Bronchus fibroblast of lung (primary cell): Measurements from ENCODE around the gene SERPINI2.

DNA sequence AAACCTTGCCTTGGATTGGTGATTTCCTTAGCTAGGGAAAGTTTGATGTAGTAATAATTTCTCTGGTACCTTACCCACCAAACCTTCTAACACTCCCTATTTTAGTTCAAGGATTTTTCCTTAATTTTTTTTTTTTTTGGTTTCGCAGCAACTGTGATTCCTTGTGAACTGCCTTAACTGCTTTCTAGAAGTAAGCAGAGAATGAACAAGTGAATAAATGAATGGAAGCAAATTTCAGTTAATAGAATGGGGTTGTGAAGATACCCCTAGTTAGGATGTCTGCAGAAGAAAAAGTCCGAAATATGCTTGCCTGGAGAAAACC is 35.1 kb upstream of the PTX3 start:
- RAMPAGE, long total RNA: no peak

DNA sequence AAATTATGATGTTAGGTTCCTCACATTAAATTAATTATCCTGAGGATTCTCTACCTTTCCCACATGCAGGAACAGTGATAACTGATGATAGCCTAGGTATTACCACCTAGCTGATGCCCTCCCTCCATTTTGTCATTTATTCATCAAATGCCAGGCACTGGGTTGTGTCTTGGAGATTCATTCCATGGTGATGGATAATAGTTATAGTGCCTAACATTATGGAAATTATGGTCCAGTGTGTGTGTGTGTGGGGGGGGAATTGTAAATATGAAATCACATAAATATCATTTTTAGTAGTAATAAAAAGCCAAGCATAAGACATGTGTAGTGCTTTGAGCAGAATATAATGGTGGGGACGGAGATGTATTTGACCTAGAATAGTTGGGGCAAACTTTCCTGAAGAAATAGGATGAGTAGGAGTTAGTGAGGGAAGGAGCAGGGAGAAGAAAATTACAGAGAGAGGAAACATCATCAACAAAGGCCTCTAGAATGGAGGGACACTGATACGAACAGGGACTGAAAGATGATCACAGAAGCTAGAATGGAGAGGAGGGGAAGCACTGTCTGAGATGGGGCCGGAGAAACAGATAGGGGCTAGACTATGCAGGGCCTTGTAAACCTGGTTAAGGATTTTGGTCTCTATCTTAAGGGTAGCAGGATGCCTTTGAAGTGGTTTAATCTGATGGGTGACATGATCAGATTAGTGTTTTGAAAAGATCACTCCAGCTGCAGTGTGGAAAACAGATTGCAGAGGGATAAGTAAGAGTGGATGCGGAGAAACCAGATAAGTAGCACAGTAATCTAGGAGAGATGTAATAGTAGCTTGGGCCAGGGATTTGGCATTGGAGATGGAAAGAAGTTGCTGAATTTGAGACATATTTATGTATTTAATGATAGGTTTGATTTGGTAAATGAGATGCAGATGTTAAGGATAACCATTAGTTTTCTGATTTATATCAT is 107.9 kb downstream of the RSRC1 start:
- RAMPAGE, long total RNA: no peak

DNA sequence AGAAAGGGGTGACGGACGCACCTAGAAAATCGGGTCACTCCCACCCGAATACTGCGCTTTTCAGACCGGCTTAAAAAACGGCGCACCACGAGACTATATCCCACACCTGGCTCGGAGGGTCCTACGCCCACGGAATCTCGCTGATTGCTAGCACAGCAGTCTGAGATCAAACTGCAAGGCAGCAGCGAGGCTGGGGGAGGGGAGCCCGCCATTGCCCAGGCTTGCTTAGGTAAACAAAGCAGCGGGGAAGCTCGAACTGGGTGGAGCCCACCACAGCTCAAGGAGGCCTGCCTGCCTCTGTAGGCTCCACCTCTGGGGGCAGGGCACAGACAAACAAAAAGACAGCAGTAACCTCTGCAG is 9.6 kb upstream of the GFM1 start:
- RAMPAGE, long total RNA: no peak

DNA sequence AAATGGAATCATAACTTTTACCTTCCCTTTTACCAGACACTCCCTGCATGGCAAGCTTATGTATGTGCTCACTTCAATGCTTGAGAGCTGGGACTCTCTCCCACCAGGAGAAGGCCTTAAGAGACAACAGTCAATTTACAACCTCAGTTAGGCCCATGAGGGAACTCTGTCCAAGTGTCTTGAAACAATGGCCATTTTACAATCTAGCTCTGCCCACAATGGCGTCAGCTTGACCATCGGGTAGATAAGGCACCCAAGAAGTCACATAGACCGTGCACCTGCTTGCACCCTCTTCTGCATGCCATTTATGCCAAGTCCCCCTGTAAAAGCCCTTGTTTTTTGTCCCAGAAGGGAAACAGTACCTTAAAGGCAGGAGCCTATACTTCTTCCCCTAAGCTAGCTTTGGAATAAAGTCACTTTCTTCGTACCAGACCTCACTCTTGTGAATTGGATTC is 26.5 kb upstream of the LXN start:
- RAMPAGE, long total RNA: no peak

DNA sequence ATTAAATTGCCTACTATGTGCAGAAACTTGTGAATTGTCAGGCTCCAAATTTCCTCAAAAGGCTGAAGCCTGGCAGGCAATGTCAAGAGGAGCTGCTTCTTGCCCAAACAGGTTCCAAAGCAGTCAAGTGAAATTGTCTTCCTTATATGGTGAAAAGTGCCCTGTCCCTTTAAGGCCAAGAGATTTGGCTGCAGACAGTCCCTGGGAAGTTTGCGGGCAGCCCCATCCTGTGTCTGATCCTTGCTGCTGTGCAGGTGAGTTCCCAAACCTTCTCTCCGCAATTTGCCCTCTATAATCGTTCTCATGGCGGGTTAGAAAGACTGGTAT is 459.1 kb downstream of the IQCJ-SCHIP1 start:
- RAMPAGE, long total RNA: no peak

GRCh38 chr3:159796623-159797290 is 428.5 kb upstream of the C3orf80 start:
- RAMPAGE, long total RNA: no peak

- RAMPAGE, long total RNA: start-site peak on the plus strand at chr3:159839950-159839986, 68 and 34 reads in 2 replicates
These were observed 385.5 kb upstream of the C3orf80 start for GRCh38 chr3:159839447-159840450.

GRCh38 chr3:159857841-159858494 is 367.3 kb upstream of the C3orf80 start:
- RAMPAGE, long total RNA: no peak

GRCh38 chr3:159978178-159978890 is 246.9 kb upstream of the C3orf80 start:
- RAMPAGE, long total RNA: no peak

DNA sequence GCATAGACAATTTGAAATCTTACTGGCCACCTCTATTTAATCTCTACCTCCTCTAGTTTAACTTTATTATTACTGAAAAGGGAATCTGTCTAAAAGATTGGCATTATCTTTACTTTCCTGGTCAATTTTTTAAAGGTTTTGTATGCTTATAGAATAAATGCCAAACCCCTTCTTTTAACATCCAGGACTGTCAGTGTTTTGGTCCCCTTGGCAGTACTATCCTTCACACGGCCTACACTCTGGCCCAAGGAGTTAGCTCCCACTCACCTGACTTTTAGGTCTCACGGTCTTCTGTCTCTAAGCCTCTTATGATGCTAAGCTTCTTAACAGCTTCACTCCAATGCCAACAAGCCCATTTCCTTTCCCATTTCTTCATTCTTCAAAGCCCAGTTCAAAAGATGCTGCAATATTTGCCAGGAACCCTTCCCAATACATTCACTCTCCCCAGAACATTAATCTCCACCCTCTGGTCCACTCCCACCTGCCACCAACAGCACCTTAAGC is 28.1 kb downstream of the IFT80 start:
- RAMPAGE, long total RNA: no peak

DNA sequence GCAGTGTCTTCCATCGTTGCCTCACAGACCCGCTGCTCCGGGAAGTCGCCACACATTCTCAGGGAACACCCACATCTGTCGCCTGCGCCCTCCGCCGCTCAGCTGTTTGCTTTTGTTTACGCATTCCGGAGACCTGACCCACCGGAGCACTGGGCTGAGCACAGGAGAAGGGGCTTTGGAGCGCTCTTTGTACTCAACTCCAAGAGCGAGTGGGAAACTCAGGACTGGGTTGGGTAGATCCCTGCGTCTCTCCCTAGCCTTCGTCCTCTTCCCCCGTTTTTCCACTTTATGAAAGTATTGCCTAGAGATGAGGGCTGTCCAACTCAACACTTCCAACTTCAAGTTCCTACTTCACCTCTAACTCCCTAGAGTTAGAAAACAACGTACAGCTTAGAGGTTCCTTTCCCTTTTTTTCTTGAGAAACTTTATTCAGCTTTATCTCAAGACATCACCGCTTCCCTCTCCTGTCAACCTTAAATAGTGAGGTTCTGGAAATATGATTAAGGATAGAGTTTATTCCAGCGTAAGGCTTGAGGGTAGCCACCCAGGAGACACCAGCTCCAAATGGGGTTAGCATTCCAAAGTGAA is 777 bp upstream of the TRIM59 start:
- RAMPAGE, long total RNA: no peak

DNA sequence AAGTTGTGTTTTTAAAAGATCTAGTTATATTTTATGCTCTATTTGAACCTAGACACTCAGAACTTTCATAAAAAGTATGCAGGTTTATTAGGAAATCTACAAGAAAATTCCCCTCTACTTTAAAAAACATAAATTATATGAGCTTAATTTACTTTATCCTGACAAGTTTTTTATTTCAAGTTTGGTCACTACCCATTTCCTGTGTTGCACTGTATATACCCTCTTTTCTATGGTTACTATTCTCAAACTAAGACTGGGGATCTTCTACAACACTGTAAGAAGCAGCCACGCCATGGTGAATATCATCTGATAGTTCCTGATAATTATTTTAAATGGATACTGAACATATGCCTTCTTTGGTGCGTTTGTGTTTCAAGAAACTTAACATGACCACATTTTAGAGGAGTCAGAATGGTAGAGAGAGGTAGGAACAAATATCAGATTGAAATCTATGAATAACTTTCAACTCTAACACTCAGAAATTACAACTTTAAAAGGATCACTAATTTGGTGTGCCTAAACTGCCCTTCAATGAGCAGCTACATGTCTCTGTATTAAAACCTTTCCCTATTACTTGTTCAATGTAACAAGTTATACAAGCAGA is 4.1 kb downstream of the KPNA4 start:
- RAMPAGE, long total RNA: no peak

GRCh38 chr3:160622523-160623150 is 54.3 kb upstream of the ARL14 start:
- RAMPAGE, long total RNA: no peak

DNA sequence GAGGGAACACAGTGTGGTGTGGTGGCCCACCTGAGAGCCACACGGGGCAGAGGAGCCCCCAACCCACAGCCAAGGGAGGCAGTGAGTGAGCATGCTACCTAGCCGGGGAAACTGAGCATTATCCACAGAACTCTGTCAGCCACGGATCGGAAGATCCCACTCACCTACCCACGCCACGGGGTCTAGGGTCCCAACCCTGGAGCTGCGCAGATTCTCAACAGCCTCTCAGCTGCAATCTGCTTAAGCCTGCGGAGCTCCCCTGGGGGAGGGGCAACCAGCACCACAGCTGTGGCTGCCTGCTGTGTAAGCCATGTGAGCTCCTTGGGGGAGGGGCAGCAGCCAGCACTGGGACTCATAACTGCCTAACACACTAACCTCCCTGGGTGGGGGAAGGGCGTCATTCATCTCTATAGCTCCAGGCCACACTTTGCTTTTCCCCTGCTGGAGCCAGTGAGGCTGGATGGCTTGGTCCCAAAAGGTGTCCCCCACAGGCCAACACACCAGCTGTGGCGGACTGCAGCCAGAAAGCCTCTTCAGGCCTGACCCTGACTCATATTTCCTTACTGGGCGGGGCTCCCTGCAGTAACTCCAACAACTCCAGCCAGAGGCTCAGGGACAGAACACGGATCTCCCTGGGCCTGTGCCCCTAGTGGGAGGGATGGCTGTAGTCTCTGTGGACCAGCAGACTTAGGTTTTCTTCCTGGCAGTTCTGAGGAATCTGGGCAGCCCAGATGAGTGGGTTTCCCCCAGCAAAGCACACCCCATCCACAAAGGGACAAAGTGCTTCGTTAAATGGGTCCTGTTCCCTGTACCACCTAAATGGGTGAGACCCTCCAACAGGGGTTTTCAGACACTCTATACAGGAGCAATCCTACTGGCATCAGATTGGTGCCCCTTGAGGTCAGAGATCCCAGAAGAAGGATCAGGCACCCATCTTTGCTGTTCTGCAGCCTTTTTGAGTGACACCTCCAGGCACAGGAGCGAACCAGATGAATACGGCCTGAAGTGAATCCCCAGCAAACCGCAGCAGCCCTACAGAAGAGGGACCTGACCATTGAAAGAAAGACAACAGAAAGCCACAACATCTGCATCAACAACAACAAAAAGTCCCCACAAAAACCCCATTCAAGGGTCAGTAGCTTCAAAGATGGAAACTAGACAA is 129.9 kb downstream of the PPM1L start:
- RAMPAGE, long total RNA: no peak

- RAMPAGE, long total RNA: no peak
These were observed 35.5 kb downstream of the B3GALNT1 start for GRCh38 chr3:161069300-161070390.

DNA sequence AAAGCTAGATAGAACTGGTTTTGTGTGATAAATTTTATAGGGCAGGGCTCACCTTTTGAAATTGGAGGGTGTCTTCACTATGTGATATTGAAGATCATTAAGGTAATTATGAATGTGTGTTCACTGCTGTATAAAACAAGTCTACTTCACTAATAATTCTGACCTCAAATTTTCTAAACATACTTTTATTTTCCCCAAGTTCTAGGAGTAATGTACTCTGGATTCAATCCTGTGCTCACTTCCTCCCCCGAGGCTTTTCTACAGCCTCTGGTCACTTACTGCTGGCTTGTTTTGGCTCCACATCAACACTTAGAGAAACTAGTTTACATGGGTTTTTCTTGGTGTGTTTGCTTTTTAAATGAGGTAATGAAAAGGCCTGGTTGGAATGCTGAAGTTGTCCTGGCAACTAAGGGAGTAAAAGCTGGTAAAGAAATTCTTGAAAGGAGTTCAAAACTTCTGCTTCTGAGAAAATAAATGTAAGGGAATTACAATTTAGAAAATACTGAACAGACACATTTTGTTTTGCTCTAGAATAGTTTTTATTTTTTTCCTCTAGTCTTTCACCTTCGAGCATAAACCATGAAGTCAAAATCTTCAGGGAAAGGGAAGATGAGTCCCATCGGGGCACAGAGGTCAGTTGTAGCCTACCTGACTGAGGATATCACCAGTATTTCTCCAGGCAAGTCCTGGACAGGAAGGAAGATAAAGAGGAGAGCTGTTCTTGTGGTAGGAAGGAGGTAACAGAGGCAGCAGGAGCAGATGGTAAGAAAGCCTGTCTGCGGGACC is 44.6 kb upstream of the SPTSSB start:
- RAMPAGE, long total RNA: no peak

DNA sequence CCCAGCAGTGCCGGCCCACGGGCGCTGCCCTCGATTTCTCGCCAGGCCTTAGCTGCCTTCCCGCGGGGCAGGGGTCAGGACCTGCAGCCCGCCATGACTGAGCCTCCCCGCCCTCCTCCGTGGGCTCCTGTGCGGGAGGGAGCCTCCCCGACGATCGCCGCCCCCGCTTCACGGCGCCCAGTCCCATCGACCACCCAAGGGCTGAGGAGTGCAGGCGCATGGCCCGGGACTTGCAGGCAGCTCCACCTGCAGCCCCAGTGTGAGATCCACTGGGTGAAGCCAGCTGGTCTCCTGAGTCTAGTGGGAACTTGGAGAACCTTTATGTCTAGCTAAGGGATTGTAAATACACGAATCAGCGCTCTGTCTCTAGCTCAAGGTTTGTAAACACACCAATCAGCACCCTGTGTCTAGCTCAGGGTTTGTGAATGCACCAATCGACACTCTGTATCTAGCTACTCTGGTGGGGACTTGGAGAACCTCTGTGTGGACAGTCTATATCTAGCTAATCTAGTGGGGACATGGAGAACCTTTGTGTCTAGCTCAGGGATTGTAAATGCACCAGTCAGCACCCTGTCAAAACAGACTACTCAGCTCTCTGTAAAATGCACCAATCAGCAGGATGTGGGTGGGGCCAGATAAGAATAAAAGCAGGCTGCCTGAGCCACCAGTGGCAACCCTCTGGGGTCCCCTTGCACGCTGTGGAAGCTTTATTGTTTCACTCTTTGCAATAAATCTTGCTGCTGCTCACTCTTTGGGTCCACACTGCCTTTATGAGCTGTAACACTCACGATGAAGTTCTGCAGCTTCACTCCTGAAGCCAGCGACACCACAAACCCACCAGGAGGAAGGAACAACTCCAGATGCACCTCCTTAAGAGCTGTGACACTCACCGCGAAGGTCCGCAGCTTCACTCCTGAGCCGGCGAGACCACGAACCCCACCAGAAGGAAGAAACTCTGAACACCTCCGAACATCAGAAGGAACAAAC is 1578.8 kb downstream of the SI start:
- RAMPAGE, long total RNA: no peak

GRCh38 chr3:167473858-167474414 is at the start of gene SERPINI2:
SERPINI2 (minus strand) TSS chr3:167474042.
- RAMPAGE, long total RNA: no peak

- RAMPAGE, long total RNA: no peak
These were observed 260 bp downstream of the SERPINI1 start for GRCh38 chr3:167735784-167736178.

- RAMPAGE, long total RNA: no peak
These were observed 138.8 kb downstream of the SERPINI1 start for GRCh38 chr3:167874308-167874702.